Heart right ventricle (tissue), 2 donors: ENCODE data around the genes CHRM2 and FMC1.

DNA sequence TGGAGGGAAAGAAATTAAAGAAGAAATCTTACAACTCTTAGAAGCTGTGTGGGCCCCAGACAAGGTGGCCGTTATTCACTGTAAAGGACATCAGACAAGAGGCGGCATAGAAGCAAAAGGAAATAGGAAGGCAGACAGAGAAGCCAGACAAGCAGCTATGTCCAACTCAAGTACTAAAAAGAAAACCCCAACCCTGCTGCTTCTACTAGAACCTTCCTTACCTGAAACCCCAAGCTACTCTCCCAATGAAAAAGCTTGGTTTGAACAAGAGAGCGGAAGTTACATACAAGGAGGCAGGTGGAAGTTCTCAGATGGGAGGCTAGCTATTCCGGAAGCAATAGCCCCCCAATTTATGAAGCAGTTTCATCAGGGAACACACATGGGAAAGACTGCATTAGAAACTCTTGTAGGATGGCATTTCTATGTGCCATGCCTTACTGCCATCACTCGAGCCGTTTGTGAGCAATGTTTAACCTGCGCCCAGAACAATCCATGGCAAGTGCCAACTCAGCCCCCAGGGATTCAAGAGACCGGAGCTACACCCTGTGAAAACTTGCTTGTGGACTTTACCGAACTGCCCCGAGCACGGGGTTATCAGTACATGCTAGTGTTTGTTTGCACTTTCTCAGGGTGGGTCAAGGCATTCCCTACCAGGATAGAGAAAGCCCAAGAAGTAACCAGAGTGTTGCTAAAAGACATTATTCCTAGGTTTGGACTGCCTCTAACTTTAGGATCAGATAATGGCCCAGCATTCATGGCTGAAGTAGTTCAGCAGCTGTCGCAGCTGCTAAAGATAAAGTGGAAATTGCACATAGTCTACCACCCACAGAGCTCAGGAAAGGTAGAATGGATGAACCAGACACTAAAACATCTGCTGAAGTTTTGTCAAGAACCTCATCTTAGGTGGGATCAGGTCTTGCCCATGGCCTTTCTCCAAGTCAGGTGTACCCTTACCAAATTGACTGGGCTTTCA lies 8.7 kb upstream of the CYREN start:
- PRO-cap, 2 experiments, result no peak in any of the 2 experiments

DNA sequence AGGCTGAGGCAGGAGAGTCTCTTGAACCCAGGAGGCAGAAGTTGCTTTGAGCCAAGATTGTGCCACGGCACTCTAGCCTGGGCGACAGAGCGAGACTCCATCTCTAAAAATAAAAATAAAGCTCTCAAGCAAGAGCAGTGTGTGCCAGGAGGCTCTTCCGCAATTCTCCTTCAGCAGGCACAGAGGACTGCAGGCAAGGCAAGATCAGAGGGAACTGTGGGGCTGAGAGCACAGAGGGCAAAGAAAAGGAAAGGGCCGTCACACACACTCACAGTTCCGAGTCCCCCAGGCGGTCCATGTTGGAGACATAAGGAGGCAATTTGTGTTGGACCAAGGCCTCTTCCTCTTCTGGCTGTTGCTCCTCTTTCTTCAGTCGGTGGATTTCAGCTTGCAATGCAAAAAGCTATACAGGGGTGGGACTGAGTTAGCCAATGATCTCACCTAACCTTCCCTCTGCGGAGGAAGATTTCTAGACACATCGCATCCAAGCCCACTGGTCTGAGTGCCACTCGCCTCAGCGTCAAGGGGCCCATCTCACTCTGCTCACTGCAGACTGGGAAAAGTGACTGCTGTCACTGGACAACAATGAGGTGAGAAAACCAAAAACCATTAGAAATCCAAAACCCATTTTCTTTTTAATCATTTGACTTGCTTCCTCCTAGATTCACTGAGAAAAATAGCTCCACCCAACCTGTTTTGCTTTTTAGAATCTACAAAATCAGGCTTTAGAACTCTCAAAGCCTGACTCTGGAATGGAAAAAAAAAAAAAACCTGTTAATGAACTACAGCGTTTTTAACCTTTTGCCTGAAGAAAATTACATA lies 5.5 kb downstream of the WDR91 start:
- PRO-cap, 2 experiments, result no peak in any of the 2 experiments

DNA sequence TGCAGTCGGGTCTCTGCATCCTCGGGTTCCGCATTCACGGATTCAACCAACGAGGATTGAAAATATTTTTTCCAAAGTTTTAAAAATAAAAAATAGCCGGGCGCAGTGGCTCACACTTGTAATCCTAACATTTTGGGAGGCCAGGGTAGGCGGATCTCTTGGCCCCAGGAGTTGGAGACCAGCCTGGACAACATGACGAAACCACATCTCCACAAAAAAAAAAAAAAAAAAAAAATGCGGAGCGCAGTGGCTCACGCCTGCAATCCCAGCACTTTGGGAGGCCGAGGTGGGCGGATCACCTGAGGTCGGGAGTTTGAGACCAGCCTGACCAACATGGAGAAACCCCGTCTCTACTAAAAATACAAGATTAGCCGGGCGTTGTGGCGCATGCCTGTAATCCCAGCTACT lies 877 bp upstream of the WDR91 start:
- PRO-cap, 2 experiments, result no peak in any of the 2 experiments

DNA sequence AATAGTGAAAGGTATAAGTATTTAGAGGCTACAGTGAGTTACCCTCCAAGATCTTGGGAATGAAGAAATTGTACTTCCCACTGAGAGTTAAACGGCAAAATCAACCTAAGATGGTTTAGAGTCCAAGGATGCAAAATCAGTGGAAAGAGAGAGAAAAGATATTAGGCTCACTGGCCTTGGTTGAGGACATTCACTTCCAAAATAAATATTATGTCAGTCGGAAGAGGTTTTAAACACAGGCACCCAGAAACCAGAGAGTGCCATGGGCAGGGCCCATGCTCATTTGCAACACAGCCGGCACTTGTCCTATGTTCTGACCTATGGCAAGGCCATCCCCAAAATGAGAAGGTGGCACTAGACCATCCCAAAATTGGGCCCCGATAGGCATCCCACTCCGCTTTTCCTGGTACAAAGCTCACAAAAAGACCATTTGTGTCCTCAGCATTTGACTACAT lies 3.9 kb upstream of the WDR91 start:
- PRO-cap, 2 experiments, result no peak in any of the 2 experiments

GRCh38 chr7:135662762-135663654 lies 694 bp downstream of the STMP1 start:
- PRO-cap, 2 experiments, result peak in 1 of 2 experiments; most common plus-strand start chr7:135663239 (in 1); most common minus-strand start chr7:135663124 (in 1)

GRCh38 chr7:136868276-136869562 lies at the start of gene CHRM2:
CHRM2 (plus strand) TSS chr7:136868652.
- PRO-cap, 2 experiments, result peak in 2 of 2 experiments; most common plus-strand start chr7:136869085 (in 2)

- PRO-cap, 2 experiments, result no peak in any of the 2 experiments
Measured at GRCh38 chr7:137874091-137874505, 27.3 kb upstream of the DGKI start.

DNA sequence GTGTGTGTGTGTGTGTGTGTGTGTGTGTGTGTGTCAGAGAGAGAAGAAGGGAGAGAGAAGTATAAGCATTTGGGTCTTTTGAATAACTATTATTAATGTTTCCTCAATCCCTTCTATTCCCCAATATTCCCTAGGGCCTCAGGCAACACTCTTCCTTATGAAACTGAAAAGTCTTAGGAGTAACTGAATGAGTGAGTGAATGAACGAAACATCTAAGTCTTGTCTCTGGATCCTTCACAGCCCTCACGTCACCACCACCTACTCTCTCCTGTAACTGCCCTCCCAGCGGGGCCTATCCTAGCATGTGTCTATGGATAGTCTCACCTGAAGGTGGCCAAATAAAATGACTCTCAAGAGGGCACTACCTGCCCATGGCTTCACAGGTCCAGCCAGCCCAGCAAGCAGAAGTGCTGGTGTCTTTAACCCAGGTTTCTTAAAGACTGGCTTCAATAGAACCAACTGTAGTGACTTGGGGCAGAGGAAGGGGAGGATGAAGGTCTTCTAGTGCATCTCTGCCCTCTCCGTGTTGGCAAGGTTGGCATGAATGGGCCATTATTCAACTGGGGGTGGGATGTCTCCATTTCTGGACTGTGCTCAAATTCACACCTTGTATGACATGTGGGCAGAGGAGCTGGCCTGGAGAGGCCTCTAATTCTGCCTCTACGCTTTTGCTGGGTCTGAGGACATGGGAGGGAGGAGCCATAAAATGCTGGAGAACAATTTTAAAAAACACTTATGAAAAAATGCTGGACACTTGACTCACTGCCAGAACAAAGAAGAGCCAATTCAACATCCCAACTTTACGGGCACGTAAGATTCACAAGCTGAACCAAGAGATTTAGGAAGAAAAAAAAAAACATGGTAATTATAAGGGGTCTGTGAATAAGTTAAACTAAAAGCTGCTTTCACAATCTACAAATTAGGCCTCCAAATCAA lies 29.8 kb upstream of the DGKI start:
- PRO-cap, 2 experiments, result no peak in any of the 2 experiments

GRCh38 chr7:137878230-137879026 lies 31.7 kb upstream of the DGKI start:
- PRO-cap, 2 experiments, result peak in 1 of 2 experiments; most common plus-strand start chr7:137878640 (in 1); most common minus-strand start chr7:137878520 (in 1)

GRCh38 chr7:137942438-137942859 lies 59.4 kb downstream of the CREB3L2 start:
- PRO-cap, 2 experiments, result no peak in any of the 2 experiments

DNA sequence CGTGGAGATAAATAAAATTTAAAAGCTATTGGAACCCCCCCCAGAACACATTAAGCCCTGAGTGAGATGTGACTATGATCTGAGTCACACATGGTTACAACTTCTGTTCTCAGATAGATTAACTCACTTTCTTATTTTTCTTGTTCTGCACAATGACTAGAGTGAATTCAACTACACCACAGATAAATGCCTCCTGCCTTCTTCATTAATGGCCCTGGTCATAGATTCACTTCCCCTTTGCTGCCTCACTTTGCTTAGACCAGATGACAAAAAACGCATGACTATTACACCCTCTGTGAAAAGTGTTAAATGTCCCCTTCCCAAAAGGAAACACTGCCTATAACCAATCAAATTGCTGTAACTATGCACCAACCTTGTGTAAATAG lies 49.3 kb downstream of the AKR1D1 start:
- PRO-cap, 2 experiments, result no peak in any of the 2 experiments

GRCh38 chr7:138169604-138170110 lies 93.4 kb downstream of the AKR1D1 start:
- PRO-cap, 2 experiments, result no peak in any of the 2 experiments

DNA sequence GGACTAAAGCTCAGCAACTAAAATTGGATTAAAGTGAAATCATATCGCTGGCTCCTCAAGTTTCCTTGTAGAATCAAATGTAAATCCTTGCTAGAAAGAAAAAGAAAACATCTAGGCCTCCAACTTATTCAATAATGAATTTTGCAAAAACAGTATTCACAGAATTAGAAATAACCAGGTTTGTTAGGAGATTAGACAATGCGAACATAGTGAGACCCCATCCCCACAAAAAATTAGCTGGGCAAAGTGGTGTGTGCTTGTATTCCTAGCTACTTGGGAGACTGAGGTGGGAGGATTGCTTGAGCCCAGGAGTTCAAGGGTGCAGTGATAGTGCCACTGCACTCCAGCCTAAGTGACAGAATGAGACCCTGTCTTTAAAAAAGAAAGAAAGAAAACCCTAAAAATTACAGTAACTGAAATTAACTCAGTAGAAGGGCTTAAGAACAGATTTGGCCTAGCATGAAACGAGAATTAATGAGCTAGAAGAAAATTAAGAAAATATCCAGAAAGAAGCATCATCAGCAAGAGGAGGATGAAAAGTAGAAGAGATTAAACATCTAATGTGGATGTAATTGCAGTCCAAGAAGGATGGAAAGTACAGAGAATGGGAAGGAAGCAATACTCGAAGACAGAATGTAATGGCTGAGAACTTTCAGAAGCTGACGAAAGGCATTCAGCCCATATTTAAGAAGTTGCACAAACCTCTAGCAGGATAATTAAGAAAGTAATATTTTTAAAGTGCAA lies 60.4 kb downstream of the TRIM24 start:
- PRO-cap, 2 experiments, result no peak in any of the 2 experiments

- PRO-cap, 2 experiments, result no peak in any of the 2 experiments
Measured at GRCh38 chr7:138610423-138611390, 90.5 kb downstream of the SVOPL start.

GRCh38 chr7:138935306-138935777 lies 45.8 kb downstream of the KIAA1549 start:
- PRO-cap, 2 experiments, result no peak in any of the 2 experiments

GRCh38 chr7:139043735-139044644 lies 8.1 kb upstream of the ZC3HAV1L start:
- PRO-cap, 2 experiments, result no peak in any of the 2 experiments

GRCh38 chr7:139054107-139054588 lies 18.3 kb upstream of the ZC3HAV1L start:
- PRO-cap, 2 experiments, result no peak in any of the 2 experiments

DNA sequence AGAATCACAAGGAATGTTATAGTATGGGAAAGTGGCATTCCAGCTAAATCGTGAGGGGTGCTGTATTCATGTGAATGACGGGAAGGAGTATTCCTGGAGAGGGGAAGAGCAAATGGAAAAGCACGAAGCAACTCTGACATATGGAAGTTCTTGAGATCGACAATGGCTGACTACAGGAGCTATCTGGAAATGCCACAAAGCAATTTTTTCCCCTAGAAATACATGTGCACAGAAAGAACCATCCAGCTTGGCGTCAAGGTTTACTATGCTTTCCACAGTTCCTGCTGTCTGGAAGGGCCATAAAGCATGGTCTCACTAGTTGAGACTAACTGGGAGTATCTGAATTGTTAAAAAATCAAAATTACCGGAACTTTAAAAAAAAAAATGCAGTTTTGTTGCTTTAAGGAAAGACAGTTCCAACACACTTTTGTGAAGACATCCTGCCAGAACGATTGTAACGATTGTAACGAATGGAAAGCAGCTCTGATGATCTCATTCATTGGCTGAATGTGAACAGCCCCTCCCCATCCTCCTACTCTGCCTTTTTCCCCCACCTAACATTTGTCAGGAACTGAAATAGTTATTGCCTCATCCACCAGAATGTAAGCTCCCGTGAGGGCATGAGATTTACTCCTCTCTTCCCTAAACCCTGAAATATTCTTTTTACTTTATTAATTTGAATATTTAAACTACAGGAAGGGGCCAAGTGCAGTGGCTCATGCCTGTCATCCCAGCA lies 23.0 kb upstream of the ZC3HAV1L start:
- PRO-cap, 2 experiments, result peak in 1 of 2 experiments; most common plus-strand start position 591 of the sequence (in 1); most common minus-strand start position 465 of the sequence (in 1)

DNA sequence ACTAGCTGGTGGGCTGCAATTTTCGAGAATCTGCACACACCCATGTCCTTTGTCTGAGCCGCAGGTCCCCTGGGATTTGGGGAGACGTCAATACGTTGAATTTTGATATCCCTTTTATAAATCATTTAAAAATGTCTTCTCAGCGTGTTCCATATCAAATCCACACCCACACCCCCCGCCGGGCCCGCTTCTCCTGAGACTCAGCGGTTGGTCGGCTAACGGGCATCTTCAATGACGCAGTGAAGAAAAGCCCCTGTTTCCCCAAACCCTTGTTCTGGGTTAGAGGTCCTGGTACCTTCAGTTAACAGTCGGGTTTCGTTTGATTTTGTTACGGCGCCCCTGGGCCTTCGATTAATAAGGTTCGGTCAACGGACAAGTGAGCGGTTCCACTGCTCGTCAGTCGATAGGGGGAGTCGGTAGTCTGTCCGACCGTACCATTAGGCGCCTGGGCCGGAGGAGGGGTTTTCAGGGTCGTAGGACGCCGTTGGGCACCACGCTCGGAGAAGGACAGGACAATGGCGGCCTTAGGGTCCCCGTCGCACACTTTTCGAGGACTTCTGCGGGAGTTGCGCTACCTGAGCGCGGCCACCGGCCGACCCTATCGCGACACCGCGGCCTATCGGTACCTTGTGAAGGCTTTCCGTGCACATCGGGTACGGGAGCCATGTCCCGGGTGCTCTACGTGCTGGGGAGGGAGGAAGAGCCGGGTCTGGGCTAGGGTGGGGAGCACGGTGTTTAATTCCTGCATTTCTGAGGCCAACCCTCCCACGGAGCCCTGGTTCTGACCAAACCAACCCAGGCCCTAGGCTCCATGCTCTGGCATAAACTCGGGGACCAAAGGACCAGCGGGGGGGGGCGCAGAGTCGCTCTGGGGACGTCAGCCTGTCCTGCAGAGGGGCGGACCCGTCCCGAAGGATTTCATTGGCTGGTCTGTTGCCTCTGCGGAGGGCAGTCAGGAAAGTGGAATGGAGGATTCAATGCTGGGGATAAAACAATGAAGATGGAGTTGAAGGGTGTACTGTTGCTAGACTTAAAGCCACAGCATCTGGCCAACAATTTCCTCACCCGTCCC lies at the start of gene FMC1:
TSS of gene FMC1 (plus strand) at position 468 of the 1,072 bp plus-strand sequence.
- PRO-cap, 2 experiments, result peak in 2 of 2 experiments; most common plus-strand start position 468 of the sequence (in 1); most common minus-strand start position 391 of the sequence (in 1)

- PRO-cap, 2 experiments, result no peak in any of the 2 experiments
Measured at GRCh38 chr7:139342761-139342996, 1.5 kb downstream of the FMC1 start.